Ascending aorta (tissue), 1 donor: ENCODE measurements around the genes DNAJC15 and GPALPP1.

GRCh38 chr13:42819525-42820094 is 38.2 kb downstream of the FAM216B start:
- PRO-cap, result no peak

GRCh38 chr13:42990397-42991214 is 1.4 kb downstream of the EPSTI1 start:
- PRO-cap, result no peak

- PRO-cap, result no peak
Observed at GRCh38 chr13:42992551-42993081, 575 bp upstream of the EPSTI1 start.

DNA sequence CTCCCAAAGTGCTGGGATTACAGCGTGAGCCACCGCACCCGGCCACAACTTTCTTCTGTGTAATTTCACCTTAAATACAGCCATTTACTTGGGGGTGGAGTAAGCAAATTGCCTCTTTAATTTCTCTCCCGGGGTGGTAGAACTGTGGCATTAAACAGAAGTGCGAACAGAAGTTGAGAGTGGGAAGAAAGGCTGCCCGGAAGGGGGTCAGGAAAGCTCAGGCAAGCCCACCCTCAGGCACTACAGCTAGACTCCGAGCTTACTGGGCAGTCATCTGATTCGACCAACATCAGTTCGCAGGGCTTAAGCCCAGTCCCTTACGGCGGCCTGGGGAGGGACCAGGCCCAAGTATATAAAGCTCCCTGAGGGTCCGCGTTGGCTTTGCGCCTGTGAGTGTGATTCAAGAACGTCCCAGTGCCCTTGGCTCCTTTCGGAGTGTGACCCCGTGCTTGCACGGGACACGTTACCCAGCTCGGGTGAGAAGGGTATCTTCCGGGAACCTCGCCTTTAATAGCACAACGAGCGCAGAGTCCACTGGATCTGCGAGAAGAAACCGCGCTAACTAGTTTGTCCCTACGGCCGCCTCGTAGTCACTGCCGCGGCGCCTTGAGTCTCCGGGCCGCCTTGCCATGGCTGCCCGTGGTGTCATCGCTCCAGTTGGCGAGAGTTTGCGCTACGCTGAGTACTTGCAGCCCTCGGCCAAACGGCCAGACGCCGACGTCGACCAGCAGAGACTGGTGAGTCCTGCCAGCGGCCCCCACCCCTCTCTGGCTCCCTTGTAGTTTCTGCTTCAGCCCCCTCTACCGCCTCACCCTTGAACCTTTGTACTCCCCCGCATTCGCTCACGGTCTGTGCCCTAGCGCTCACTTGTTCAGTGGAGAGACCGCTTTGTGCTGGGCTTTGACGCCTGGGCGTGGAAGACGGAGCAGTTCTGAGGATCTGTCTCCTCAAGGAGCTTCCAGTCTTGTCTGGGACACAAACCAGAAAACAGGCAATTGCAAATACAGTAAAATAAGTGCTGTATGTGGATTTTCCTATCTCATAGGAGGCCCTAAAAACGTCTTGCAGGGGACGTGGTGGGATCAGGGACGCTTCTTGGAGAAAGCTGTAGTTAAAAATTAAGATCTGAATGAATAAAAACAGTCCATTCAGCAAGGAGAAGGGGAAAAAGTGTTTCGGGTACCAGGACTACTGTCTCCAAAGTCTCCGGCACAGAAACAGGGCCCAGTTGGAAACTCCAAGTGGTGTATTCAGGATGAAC is at the start of gene DNAJC15:
Gene DNAJC15 (plus strand): TSS at position 589 of the 1,261 bp plus-strand sequence.
- PRO-cap, result unidirectional peak, plus-strand start at position 537 of the sequence

DNA sequence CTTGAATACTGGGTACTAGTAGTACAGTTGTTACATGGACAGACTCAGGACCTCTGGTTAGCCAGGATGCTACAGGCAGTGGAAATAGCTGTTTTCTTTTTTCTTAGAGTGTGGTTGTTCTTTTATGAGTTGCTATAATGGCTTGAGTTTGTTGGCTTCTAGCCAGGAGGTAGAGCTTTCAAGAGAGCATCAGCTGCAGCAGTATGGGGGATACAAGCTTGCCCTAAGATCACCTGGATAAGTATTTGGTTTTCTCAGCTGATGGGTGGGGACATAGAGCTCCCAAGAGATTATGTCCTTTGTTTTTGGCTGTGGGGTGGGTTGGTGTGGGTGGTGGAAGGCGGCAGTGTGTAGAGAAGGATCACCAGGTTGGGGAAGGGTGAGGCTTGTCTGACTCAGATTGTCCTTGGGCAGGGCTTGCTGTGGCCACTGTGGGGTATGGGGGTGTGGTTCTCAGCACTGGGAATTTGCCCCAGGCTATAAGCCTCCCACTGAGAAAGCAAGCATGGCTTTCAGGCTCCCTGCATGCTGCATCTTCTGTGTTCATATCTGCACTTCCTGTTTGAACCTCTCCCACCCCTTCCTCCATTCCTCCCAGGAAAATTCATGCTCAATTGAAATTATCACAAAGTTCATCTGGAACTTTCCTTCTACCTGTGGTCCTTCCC is 34.8 kb downstream of the DNAJC15 start:
- PRO-cap, result no peak

- PRO-cap, result no peak
Observed at GRCh38 chr13:43096884-43097283, 73.5 kb downstream of the DNAJC15 start.

GRCh38 chr13:44350621-44351485 is 22.8 kb upstream of the SERP2 start:
- PRO-cap, result no peak

DNA sequence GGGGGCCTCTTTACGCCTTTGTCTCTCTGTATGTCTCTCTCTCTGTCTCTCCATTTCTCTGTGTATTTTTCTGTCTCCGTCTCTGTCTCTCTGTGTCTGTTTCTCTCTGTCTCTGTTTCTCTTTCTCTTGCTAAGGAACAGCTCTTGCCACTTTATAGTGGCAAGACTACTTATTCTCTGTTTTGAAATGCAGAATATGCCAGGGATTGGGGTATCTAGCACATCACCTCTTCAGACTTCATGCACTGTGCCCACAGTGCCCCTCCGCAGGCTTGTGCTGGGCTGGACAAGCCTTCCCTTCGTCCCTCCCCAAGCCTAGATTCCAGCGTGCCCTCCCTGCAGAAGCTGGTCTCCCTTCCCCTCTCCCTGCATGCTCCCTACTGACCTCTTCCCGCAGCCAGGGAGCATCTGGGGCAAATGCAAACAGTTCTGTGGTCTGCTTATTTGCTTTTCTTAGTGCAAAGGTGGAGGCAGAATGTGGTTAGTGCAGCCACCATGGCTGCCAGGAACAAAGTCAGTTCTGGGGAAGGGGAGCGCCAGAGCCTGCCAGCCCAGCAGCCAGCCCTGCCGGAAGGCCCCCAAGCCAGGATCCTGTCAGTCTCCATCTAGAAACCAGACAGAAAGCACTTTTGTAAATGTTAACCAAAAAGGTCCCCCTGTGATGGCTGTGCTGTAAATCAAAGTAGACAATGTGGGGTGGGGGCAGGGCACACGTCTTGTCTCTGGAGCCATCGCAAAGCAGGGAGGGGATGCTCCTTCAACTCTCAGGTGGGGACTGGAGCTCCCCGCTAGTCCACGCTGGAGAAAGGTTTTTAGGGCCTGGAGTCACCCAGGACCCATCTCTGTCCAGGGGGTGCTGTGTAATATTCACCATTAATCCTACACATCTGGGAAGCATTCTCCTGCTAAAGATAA is 30.6 kb downstream of the SERP2 start:
- PRO-cap, result no peak

GRCh38 chr13:44406112-44406555 is 32.5 kb downstream of the SERP2 start:
- PRO-cap, result no peak

GRCh38 chr13:44555009-44555715 is 21.0 kb downstream of the TSC22D1 start:
- PRO-cap, result no peak

- PRO-cap, result no peak
Observed at GRCh38 chr13:44578011-44578538, 1.9 kb upstream of the TSC22D1 start.

- PRO-cap, result no peak
Observed at GRCh38 chr13:44822325-44822855, 166.9 kb downstream of the NUFIP1 start.

- PRO-cap, result no peak
Observed at GRCh38 chr13:44853587-44854052, 135.7 kb downstream of the NUFIP1 start.

GRCh38 chr13:44989066-44989963 is at the start of gene GPALPP1:
TSS of gene GPALPP1 (plus strand) at chr13:44989538.
- PRO-cap, result bidirectional peak, plus-strand start at chr13:44989538, minus-strand start at chr13:44989471

DNA sequence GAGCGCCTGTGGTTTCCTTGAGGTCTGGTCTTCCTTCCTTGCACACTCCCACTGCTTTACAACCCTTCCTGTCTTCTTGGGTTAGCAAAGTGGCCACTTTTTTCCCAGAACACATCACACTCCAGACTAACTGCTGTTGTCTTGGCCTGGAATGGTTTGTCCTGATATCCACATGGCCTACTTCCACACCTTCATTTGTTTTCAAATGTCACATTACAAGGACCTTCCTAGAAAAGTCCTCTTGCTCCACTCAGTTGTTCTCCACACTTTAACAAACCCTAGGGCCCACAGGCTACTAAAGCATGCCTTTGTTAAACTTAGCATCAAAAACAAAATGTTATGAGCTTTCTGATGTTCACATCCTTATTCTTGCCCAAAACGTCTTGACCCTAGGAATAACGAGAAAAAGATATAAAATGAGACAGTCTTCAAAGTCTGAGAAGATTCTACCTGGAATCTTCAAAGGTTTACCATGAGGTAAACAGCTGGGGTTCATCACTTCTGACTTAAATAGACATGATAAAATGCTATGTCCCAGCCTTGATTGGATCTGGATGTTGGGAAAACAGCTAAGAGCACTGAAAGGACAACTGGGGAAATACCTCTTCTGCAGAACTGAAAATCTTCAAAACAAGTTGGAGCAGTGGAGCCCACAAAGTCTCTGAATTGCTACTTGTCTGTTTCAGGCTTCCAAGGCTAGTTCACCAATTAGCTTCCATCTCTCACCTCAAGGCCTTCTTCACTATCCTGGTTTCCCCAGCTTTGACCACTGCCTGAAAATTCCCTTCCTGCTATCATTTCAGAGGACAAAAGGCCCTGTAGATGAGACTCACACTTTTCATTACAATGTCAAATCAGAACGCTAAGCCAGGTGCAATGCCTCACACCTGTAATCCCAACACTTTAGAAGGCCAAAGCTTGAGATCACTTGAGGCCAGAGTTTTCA is 5.9 kb downstream of the TPT1 start:
- PRO-cap, result no peak

DNA sequence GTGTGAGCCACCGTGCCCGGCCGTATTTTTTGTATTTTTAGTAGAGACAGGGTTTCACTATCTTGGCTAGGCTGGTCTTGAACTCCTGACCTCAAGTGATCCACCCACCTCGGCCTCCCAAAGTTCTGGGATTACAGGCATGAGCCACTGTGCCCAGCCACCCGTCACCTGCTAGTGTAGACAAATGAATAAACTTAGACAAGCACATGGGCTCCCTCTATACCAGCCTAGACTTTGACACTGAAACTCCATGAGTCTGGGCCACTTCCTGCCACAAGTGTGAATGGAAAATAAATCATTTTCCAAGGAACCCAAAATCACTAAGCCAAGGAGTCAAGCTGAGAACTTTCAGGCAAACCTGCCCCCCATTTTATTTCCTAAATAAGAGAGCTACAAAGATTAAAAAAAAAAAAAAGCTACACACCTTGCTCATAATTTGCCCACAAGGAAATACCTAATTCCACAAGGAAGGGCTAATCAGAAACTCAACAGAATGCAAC is 27.1 kb upstream of the TPT1 start:
- PRO-cap, result no peak

GRCh38 chr13:45414935-45415254 is 3.3 kb downstream of the SLC25A30 start:
- PRO-cap, result no peak

DNA sequence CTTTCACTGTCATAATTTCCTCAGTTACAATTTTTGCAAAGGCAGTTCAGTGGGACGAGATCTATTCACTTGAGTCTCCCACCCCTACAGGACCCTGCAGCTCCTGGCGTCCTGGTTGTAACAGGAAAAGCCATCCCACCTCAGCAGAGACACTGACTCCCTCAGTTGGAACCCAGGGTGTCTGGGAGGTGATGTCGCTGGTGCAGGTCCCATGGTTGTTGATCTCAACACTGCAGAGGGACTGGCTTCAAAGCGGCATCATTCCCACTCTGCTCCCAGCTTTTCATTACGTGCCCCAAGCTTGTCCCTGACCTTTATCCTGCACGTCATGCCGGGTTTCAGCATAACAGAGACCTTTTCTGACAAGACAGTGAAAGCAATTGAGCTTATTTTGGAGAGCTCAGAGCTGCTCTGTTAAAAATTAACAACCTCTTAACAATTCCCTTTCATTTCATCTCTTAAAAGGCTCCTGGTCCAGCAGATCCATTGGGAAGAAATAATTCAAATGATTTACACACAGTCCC is 17.6 kb upstream of the COG3 start:
- PRO-cap, result no peak

GRCh38 chr13:45670045-45670695 is 31.9 kb upstream of the CBY2 start:
- PRO-cap, result no peak

DNA sequence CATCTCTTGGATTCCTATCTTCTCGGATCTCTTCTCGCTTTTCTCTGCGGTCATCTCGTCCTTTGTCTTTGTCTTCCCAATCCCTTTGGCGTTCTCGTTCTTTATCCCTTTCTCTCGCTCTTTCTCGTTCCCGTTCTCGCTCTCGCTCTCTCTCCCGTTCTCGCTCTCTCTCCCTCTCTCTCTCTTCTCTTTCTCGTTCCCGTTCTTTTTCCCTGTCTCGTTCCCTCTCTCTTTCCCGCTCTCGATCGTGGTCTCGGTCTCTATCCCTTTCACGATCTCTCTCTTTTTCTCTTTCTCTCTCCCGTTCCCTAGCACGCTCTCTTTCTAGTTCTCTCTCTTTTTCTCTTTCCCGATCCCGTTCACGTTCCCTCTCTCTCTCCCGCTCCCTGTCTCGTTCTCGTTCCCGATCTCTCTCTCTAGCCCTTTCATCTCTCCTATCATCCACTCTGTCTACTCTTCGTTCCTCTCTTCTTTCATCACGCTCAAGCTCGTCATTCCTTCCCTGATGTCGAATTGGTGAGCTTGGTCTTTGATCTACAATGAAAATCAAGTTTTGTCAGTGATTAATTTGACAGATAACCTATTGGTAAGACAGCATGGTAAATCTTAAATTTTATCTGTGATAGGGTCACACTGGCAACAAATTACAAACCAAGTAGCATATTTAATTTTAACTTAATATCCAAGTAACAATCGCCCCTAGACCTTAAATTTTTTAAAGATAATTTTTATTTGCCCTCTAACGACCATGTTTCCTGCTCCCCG is 77.1 kb downstream of the ZC3H13 start:
- PRO-cap, result no peak